Hair follicular keratinocyte (primary cell): ENCODE measurements around a stretch of chr20.

DNA sequence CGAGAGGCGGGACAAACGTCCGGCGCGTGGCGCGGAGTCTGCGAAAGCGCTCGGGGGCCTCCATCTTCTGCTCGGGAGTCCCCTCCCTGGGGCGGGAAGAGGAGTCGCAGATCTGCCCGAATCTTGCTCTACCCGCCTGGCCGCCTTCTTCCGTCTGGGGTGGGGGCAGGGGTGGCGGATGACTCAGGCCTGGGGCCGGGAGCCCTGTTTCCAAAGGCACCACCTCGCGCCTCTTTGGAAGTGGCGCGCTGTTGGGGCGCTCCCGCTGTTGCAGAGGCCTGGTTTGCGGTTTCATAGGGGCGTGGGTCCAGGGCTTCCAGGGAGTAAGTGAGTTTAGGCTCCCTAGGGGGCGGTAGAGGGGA is 2.8 kb upstream of the TFAP2C start:
- RAMPAGE, long total RNA = no peak

DNA sequence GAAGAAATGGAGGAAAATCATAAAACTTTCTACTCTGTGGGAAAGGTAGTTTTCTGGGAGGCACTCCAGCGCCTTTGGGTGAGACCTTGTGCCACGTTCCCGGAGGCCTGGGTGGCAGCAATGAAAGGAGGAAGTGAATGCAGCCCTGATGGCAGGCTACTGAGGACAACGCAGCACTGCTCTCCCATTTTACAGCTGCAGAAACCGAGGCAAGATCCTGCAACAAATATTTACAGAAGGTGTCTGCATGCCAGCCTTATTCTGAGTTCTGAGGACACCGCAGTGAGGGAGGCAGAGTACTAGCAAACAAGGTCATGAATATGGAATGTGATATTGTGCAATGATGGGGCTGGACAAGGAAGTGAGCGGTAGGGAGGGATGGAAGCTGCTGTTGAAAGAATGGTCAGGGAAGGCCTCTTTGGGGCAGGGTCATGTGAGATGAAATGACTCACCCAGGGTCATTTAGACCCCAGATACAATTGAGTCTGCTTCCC is 159.1 kb downstream of the TFAP2C start:
- RAMPAGE, long total RNA = no peak

DNA sequence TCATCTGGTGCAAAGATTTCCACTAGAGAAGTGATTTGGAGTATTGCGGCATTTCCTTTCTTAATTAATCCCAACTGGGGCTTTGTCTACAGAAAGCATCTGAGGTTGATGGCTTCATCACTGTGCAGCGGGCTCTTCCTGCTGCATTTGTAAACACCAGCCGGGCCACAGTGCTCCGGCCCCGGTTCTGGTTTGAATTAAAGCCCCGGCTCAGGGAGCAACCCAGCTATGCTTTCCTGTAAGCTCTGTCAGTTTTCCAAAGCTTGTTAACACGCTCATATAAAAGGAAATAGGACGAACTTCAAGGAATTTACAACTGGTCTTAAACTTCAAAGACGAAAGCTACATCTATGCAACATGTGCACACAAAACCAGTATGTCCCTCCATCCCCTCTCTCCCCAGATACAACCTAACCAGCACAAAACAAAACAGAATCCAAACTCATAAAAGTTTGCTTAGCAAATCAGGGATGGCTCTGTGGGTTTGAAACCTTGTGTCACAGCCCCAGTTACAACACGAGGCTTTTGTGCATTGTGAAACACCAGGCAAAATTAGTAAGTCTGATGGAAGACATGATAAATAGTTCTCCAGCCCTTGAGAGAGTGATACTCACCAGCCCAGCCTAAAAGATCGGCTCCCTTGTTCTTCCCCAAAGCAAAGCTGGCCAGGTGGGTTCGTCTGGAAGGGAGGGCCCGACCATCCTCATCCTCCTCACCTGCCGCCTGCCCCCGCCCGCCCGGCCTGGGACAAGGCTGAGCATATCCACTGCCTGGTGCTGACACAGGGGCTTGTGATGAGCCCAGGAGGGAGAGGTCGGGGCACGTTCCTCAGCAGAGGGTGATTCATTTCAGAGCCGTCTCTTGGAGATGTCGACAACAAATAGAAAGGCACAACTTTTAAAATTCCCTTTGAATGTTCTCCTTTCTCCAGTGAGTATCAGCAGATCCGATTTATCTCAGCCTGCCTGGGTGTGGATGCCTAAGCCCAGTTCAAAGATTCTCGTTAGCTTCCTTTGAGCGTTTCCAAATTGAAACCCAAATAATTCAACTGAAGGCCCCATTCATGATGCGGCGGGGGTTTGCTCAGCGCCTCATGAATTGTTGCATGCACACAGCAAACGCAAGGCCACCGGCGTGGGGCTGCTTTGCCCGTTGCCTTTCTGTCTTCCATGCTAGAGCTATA is 198.0 kb downstream of the TFAP2C start:
- RAMPAGE, long total RNA = no peak

GRCh38 chr20:56828301-56828964 is 199.3 kb downstream of the TFAP2C start:
- RAMPAGE, long total RNA = no peak

DNA sequence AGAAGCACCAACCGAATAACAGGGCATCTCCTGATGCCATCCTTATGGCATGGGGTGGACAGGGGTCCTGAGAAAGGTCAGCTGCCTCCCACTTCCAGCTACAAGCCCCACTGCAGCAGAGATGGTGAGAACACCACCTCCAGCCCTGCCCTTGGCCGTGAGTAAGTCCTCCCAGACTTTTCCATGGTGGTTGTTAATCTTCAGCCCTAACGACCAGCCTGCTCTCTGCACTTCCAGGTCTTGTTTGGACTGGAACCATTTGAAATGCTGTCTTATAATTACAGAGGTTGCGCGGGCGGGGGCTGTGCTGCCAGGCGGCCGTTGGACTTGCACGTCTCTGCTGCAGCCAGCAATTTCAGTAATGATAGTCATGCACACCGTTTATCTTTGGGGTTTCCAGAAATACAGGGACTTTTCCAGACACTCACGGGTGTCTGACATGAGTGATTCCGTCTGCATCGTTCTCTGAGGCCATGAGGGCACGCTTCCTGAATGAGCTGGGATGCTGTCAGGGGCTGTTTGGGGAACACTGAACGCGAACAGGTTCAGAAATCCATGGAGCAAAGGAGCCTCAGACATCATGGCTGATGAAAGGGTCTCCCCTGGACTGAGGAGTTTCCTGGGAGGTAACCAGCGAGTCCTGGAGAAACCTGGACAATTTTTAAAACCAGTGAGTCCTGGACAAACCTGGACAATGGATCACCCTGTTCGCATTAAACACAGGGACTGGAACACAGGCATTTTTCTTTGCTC is 118.1 kb downstream of the BMP7 start:
- RAMPAGE, long total RNA = no peak

DNA sequence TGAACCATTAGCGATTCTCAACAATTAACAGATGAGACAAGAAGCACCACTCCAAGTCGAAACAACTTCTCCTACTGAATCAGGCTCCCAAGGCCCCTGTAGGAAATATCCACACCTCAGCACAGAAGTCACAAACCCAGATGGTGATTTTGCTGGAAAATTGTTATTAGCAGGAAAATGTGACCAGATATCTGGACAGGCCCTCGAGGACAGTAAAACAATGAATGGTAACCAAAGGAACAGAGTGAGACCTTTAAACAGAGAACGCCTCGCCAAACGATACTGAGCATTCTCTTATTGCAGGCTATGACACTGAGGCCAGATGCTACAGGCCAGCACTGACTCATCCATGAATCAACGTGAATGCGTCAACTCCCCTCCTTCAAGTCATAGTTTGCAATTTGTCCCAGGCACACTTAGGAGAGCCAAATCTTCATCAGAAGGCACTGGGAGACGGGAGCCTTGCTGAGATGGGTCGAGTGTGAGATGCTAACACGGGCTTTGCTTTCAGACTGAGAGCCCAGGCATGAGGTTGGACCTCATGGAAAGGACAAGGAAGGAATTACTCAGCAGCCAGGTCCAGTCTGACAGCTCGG is 60.9 kb downstream of the BMP7 start:
- RAMPAGE, long total RNA = no peak

- RAMPAGE, long total RNA = no peak
Measured at GRCh38 chr20:57384301-57384843, 6.8 kb upstream of the RBM38 start.

GRCh38 chr20:57391783-57392254 is 623 bp downstream of the RBM38 start:
- RAMPAGE, long total RNA = no peak

DNA sequence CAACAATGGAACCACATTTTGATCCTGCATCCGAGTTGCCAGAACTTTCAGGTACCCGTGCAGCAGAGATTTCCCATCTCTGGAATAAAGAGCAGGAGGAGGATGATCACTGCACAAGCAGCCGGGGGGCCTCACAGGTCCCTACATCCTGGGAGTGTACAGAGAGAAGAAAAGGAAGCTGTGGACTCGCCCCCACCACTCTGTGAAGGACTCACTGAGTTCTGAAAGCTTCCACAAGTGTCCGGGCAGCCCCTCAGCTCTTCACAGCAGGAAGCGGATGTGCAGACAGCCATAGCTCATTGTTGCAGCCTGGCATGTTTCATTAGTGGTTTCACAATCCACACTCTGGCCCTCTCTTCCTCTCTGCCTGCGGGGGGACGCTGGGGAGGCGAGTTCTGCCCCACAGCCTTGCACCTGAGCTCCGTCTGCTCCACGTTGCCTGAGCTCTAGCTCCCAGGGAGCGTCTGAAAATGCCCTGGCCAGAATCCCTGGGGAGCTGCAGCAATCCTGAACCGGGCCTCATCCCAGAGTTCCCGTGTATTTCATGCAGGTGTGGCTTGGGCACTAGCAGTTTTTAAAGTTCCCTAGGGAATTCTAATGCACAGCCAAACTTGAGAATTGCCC is 51.8 kb downstream of the CTCFL start:
- RAMPAGE, long total RNA = no peak

DNA sequence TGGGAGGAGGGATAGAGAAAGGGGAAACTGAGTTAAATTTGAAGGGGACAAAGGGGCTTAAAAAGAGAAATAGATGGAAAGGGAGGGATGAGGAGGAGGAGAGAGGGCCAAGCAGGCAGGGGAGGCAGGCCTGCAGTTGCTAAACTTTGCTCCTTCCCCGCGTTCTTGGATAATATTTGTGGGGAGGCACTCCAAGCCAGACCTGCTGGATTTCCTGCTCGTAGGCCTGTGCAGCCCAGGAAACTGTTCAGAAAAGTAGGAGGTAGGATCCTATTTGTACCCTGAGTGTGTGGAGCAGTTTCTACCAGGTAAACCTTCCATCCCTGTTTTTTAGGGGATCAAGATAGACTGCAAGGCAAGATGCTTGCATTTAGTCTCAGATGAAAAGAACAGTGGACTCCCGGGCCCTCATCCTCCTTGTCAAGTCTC is 3.6 kb upstream of the CTCFL start:
- RAMPAGE, long total RNA = no peak

DNA sequence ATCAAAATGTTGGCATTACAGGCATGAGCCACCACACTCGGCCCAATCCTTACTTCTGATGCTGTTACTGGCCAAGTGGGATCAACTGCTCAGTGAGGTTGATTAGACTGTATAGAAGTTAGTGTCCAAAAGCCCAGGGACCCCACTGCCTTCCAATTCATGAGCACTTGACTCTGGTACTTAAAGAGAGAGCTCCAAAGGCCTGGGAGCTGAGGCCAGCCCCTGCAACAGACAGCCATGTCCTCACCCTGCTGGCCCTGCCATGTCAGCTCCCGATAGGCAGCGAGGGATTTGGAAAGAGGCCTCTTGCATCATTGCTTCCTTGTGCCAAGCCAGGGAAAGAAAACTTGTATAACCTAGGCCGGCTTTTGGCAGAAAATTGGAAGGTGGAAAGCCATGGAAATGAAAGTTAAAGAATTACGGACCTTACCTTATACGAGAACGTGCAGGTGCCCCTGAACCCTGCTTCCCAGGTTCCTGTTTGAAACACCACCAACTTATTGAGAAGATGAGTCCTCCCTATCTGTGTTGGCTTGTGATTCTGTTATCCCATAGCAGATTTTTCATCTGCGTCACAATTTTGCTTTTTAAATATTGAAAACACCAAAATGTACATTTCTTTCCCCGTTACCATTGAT is 8.4 kb upstream of the PCK1 start:
- RAMPAGE, long total RNA = no peak

GRCh38 chr20:57566371-57567157 is 5.7 kb downstream of the PCK1 start:
- RAMPAGE, long total RNA = no peak

DNA sequence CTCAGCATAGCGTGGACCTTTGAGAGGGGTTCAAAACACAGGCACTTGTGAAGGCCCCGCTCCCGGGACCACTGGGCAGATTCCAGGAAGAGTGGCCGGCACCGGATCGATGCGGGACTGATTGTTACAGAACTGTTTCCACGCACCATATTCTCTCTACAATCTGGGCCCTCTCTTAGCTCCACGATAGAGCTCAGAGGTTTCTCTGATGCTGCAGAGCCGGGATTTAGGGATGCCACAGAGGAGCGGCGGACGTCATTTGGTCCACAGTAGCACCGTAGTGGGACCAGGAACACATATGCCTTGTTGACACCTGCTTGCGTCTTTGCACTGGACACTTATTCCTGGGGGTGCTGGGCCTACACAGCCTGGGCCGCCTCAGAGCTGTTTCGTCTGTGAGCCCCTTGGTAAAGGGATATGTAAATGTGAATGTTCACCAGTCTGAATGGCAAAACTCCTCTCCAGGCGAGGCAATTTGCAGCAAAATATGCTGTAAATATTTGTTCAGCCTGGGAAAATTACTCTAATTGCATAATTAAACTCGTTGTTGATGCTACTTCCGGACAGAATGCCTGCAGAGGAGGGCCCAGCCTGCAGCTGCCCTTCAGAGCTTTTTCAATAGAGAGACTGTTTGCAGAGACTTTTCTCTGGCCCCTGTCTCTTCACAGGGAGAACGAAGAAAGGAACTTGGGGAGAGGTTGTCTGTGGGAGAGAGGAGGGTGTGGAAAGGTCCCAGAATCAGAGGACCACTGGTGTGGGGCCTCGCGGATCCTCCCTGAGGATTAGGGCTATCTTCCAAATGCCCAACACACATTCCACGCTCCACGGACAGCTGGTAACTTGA is 9.4 kb downstream of the PCK1 start:
- RAMPAGE, long total RNA = no peak

DNA sequence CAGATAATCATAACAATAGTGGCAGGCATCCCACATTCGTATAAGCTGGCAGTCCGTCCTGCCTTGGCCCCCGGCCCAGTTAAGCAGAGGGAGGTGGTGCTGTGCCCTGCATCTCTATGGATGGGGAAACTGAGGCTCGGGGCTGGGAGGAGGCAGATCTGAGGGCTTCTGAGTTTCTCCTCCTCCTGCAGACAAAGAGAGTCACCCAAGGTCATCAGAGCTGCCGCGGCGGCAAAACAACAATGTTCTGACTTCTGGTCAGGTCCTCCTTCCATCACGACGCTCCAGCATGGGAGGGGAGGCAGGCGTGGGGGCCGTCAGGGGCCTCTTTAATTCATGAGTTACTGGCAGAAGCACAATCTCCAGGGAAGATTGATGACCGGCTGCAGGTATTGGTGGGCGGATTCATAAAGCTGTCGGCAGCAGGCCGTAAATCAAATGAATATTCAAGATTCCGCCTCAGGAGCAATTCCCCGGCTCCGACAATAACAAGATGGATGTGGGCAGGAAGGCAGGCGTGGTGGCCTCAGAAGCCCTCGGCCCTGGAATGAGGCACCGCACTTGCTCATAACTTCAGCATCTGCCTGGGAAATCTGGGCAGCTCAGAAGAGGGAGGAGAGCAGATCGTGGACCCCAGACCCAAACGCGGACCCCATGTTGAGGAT is 19.0 kb downstream of the PCK1 start:
- RAMPAGE, long total RNA = no peak

DNA sequence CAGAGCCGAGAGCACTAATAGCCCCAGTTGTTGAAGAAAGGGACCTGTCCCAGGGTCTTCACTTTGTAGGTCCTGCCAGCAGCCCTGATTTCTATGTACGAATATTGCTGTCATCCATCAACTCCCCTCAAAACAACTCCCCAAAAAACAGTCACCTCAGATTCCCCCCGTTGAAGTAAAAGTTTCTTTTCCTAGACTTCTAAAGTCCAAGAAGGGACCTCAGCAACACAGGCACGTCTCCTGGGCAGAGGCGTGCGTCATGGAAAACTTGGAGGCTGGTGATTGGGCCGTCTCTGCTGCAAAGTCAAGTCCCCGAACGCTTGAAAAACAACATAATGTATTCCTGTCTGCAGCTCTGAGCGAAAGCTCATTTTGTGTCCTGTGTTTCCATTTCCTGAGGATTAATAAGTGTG is 21.4 kb downstream of the PCK1 start:
- RAMPAGE, long total RNA = no peak

DNA sequence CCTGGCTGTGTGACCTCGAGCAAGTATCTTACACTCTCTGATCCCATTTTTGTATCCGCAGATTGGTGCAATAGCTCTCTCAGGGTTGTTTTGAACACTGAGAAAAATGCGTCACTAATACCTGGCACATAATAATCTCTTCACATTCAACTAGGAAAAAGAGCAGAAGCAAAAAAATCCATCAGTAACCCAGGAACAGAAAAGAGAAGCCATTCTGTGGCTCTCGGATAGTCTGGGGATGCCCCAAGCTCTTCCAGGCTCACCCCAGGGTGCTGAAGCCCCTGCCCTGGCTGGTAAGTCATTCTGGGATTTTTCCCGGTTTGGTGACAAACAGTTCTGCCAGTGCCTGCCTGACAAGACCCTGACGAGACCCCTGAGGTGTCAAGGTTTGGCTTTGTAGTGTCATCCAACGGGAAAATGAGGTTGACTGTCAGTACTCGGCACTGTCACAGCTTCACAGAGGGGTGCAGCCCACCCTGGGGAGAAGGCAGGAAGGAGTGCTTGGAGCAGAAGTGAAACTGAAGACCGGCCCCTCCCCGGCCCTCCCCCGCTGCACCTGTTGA is 7.0 kb downstream of the PMEPA1 start:
- RAMPAGE, long total RNA = no peak

DNA sequence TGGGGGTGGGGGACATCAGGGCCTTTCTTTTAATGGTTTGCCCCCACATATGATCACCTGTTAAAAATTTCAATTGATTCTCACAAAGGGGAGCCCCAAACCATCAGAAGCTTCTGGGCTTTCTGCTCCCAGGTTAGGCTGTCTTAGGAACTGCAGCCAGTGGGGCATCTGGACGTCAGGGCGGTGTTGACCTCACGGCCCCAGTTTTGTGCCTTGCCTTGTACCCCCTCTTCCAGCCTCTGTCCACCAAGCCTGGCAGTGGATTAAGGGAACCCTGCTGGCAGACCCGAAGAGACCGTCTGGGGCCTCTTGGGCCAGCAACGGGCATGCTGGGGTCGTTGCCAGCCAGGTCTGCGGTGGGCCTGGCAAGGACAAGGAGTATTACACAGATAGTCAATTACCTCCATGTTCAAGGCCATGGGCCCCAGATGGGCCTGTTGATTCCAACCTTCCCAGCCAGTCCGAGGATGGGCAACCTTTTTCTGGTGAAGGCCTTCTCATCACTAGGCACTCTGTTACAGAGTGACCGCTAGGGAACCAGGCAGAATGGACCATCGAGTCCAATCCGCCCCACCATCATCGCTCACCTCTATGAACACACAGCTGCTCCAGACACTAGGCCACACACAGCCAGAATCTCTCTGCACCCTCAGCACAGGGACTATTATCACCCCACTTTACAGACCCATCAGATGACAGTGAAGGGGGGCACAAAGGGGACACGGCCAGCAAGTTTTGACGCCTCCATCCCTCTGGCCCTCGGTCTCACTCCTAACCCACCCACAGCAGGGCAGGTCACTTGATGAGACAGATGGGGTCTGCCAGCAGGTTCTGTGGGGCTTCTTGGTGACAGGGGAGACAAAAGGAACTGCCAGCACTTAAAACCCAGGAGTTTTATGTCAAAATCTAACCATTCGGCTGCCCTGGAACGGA is 6.3 kb downstream of the PMEPA1 start:
- RAMPAGE, long total RNA = no peak

- RAMPAGE, long total RNA = no peak
Measured at GRCh38 chr20:57709372-57709648, 505 bp downstream of the PMEPA1 start.

GRCh38 chr20:57987580-57988053 is 163.1 kb upstream of the C20orf85 start:
- RAMPAGE, long total RNA = no peak

GRCh38 chr20:58039432-58040288 is 111.0 kb upstream of the C20orf85 start:
- RAMPAGE, long total RNA = no peak